Right common carotid artery plus branches (tissue), 1 donor: ENCODE results near the genes UBTFL1, MTNR1B and VSTM5.

DNA sequence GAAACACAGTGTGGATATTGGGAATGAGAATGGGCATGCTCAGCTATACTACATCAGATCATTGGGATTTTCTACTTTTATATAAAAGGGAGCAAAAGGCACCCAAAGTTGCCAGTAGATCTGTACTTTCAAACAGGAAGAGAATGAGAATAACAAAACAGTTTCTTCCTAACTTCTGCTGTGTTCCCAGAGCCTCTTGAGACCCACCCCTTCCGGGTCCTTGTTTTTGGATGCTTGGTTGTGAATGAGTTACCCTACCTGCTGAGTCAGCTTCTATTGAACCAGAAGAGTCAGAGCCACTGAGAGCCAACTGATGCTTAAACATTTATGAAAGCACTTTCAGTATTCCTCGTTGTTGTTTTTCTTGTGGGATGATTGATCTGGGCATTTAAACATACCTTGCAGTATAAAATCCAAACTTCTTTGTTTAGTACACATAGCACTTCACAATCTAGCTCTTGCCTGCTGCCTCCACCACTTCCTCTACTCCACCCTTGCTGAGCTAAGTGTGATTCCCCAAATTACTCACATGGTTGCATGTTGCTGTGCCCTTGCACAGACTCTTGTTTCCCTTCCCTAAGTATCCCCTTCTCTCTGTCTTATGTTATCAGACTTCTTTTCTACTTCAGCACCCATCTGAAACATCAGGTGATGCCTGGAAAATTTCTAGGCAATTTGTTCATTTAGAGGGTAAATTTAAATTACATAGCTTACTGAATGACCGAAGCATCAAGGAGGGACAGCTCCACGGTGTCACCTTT, 5.6 kb downstream of the PRSS23 start:
- PRO-cap, result no peak

DNA sequence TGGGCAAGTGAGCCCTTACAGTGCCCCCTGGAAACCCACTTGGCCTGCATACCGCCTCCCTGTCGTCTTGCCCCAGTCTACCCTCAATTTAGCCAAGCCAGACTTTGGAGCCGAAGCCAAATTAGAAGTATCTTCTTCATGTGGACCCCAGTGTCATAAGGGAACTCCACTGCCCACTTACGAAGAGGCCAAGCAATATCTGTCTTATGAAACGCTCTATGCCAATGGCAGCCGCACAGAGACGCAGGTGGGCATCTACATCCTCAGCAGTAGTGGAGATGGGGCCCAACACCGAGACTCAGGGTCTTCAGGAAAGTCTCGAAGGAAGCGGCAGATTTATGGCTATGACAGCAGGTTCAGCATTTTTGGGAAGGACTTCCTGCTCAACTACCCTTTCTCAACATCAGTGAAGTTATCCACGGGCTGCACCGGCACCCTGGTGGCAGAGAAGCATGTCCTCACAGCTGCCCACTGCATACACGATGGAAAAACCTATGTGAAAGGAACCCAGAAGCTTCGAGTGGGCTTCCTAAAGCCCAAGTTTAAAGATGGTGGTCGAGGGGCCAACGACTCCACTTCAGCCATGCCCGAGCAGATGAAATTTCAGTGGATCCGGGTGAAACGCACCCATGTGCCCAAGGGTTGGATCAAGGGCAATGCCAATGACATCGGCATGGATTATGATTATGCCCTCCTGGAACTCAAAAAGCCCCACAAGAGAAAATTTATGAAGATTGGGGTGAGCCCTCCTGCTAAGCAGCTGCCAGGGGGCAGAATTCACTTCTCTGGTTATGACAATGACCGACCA, 7.6 kb downstream of the PRSS23 start:
- PRO-cap, result no peak

DNA sequence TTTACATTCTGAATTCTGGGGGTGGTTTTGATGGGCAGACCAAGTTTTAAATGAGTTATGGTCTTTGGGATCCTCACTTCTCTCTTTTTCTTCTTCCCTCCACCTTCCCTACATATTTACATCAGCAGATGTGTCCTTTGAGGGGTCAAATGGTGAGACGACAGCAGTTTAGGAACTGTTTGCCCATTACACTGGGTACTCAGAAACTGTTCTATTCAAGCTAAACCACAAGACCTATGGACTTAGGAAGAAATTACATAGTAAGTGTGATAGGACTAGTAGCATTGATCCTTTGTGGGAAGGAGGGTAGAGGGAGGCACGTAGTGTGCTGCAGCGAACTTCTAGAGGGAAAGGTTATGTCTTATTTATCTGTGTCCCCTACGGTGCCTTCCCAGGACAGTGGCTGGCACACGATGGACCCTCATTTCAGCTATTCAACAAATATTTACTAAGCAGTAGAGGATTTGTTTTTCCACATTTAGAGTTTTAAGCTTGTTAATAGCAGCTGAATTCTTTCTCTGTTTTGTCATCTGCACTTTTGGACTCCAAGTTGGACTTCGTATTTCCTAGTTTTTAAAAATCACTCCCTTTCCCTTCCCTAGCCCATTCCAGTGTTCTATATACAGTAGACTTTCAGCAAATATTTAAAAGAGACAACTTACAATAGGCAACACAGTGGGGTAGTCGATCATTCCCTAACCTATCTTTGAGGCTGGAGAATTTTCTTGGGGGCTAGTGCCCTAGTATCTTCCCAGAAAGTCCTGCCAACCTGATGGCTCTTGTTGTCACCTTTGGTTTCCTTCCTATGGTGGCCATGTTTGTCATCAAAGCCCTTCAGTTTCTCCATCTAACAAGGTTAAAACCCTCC, 13.9 kb downstream of the FZD4 start:
- PRO-cap, result no peak

DNA sequence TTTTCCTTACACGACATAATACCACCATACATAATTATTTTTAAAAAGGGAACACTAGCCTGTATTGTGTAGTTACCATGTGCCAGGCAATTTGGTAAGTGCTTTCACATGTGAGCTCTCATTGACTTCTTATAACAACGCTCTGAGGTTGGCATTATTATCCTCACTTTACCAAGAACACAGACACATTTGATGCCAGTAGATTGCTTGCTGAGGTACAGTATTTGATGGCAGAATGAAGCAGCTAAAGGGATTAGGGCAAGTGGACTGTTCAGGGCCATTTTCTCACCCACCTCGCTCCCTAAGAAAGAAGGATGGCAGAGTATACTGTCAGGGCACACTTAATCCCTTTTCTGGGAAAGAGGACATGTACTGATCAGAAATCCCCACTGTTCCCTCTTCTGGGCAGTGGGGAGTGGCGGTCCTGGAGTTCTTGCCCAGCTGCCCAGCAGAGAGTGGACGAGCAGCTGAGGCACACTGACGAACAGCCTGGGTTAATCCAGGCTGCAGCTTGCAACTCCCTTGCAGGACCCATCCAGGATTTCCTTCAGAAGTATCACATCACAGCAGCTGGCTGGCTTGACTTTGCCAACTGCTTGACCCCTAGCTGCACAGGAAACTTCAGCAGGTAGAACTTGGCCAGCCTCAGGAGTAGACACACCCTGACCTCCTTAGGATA, 27.6 kb upstream of the FZD4 start:
- PRO-cap, result no peak

- PRO-cap, result no peak
These were observed 29.6 kb downstream of the CTSC start for GRCh38 chr11:88307809-88308506.

GRCh38 chr11:89364839-89365328, 126.3 kb downstream of the NOX4 start:
- PRO-cap, result no peak

GRCh38 chr11:89417155-89417409, 74.1 kb downstream of the NOX4 start:
- PRO-cap, result unidirectional peak, minus-strand start at chr11:89417305

DNA sequence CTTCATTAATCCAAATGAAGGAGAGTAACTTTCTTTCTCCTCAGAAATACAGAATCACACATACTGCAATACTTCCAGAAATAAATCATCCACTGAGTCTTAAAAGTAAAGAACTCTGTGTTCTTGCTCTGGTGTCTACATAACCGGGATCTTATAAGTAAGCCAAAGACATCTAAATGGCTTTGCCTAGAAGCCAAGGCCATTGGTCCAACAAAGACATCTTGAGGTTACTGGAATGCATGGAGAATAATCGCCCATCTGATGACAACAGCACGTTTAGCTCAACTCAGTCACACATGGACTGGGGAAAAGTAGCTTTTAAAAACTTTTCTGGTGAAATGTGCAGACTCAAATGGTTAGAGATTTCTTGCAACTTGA, at the start of gene UBTFL1:
UBTFL1 (plus strand) TSS at position 177 of the 378 bp plus-strand sequence.
- PRO-cap, result no peak

DNA sequence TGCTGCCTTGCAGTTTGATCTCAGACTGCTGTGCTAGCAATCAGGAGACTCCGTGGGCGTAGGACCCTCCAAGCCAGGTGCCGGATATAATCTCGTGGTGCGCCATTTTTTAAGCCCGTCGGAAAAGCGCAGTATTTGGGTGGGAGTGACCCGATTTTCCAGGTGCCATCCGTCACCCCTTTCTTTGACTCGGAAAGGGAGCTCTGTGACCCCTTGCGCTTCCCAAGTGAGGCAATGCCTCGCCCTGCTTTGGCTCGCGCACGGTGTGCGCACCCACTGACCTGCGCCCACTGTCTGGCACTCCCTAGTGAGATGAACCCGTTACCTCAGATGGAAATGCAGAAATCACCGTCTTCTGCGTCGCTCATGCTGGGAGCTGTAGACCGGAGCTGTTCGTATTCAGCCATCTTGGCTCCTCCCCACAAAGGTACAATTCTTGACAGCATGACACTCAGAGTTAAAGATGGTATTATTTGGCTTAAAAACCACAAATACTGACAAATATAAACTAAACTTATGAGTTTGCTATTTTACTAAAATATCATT, 9.6 kb downstream of the UBTFL1 start:
- PRO-cap, result no peak

- PRO-cap, result no peak
These were observed 19.6 kb downstream of the CHORDC1 start for GRCh38 chr11:90203280-90203591.

- PRO-cap, result no peak
These were observed 13.2 kb downstream of the CHORDC1 start for GRCh38 chr11:90209619-90210128.

GRCh38 chr11:92969549-92969878, at the start of gene MTNR1B:
TSS of gene MTNR1B (plus strand) at chr11:92969651.
- PRO-cap, result no peak

DNA sequence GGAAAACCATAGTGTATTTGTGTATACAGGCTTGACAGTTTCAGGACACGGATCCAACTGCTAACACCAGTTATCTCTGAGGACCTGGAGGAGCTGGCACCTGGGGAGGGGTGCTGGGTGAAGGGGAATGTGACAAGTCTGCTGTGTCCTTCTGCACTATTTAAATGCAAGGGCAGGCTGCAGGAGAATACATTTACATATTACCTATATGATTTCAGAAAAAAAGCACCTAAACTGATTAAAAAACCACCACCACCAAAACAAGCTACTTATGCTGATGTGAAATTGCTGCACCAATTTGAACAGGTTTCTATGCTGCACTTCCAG, 6.7 kb downstream of the SMCO4 start:
- PRO-cap, result no peak

DNA sequence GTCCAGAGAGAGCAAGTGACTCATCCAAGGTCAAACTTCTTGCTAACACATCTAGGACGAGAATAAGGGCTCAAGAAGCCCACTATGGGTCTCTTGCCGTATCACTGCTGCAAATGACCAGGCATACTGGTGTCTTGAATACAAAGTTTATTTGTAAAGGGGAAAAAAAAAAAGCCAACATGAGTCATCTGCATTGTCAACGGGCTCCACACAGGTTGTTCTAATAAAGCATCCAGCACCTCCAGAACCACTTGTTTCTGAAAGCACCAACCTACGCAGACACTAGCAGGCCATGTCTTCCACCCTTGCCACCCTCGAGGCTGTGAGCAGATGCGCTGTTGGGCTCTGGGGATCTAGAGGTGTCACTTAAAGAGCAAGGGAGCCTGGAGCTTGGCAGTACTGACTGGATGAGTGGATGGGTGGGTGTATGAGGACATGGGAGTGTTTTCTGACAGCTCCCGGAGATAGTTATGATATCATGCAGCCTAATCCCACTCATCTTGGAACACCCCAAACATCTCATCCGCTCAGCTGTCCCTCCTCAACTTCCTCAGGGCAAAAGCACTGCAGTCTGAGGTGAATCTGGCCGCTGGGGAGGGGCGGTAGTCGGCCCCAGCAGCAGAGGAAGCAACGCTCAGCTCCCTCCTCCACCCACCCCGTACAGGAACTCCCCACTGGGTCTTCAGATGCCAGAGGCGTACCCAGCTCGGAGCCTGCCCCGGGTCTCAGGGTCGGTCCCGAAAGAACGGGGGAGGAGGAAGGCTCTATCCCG, 1.1 kb downstream of the SMCO4 start:
- PRO-cap, result unidirectional peak, plus-strand start at position 223 of the sequence; unidirectional peak, plus-strand start at position 605 of the sequence; unidirectional peak, plus-strand start at position 692 of the sequence

DNA sequence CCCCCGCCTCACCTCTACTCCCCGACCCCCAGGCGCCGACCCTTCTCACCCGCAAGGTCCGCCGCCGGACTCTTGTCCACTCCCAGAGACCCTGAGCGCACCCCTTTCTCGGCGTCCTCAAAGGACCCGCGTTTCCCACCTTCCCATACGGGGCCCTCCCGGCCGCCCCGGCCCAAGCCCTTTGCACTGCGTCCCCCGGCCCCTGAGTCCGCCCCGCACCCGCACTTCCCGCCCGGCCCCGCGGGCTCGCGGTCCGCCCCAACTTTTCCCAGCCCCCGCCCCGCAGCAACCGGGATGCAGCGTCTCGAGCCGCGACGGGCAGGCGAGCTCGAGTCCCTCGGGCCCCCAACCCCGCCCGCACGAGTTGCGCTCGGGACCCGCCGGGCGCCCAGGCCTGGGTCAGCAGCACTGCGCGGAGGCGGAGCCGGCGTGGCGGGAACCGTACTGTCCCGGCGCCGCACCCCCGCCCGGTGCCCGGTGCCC, 425 bp downstream of the SMCO4 start:
- PRO-cap, result bidirectional peak, plus-strand start at position 402 of the sequence, minus-strand start at position 412 of the sequence

DNA sequence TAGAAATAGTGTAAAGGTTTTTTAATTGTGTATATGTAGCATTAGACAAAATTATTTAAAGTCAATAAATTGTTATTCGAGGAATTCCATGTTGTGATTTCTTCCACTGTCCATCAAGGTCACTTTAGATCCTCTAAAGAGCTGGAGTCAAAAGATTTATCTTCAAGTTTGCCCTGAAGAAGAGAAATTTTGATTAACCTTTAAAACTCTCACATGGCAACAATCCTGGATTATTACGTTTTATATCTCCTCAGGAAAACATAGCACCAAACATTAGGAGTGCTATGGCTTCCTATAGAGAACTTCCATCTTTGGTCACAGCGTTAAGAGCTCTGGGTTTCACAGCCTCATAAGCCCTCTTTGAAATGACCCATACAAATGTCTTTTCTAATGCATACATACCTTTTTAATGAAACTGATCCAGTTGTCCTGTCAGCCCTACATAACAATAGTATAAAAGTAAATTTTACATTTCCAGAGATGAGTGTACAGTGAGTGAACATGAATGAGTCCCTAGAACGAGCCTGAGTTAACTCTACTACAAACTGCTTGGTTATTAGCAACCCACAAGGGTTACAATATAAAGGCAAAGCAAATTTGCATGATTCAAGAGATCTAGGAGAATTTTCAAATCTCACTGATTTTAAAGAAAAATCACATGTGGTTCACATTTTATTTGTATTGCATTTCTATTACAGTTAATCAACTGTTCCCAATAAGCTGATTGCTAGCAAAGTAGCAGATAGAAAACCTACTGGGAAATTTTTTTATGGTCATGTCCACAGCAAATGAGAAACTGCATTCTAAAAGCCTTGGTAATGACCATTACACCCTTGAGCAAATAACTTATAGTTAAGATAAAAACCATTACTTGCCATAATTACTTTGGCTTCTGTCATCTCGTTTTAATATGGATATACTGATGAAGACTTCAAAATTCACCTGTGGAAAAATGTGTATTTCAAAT, 10.7 kb downstream of the TAF1D start:
- PRO-cap, result no peak

DNA sequence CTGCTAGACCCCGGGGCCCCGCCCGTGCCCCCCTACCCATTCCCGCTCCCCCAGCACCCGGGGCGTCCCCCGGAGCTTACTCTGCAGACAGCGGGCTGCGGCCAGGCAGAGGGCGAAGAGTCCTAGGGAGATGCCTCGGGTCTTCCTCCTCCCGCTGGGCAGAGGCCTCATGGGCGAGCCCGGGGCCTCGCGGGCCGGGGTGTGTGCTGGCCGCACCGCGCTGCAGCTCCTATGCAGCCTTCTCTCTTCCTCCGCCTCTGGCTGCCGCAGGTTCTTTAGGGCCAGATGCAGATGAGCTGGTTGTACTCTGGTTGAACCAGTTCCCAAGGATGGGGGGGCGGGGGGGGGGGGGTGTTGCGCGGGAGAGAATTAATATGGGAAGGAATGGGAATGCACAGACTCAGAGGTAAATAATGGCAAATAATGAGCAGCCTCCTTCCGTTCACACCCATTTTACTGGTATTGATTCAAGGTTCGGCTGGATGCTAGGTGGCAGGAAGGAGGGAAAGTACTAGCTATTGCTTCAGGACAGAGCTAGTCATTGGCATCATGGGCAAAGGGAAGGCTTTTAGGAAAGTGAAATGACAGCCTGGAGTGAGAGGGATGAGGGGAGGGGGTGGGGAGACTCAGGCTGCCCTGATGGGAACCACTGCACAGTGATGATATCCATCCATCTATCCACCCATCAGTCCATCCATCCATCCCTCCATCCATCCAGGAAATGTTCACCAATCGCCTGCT, at the start of gene VSTM5:
VSTM5 (minus strand) TSS at position 287 of the 741 bp plus-strand sequence.
- PRO-cap, result no peak

DNA sequence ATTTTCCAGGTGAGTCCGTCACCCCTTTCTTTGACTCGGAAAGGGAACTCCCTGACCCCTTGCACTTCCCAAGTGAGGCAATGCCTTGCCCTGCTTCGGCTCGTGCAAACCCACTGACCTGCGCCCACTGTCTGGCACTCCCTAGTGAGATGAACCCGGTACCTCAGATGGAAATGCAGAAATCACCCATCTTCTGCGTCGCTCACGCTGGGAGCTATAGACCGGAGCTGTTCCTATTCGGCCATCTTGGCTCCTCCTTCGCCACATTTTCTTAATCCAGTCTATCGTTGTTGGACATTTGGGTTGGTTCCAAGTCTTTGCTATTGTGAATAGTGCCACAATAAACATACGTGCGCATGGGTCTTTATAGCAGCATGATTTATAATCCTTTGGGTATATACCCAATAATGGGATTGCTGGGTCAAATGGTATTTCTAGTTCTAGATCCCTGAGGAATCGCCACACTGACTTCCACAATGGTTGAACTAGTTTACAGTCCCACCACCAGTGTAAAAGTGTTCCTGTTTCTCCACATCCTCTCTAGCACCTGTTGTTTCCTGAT, 66.0 kb upstream of the IZUMO1R start:
- PRO-cap, result no peak

DNA sequence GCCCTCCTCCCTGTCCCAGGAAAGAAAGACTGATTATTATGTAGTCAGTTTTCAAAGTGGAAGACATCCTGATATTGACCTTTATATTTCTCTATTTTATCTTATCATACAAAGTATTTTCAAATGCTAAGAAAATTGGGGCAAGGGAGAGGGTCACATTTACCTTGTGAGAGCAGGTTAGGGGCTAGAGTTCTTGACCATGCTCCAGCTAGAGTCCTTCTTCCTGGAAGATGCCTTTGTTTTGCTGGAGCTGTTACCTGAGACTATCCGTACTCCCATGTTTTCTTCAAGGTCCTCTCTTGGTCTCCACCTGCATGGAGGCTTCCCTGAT, 24.6 kb downstream of the PIWIL4 start:
- PRO-cap, result no peak

GRCh38 chr11:94602588-94603323, 35.6 kb downstream of the PIWIL4 start:
- PRO-cap, result no peak